ENCODE data around the gene MITF.

- RRBS, result no CpG with 5 or more reads among the region's 3 CpGs
These were observed 16.8 kb downstream of the EOGT start for GRCh38 chr3:68996701-68996992.

- RRBS, result no CpG with 5 or more reads among the region's 11 CpGs
These were observed 4.6 kb downstream of the TMF1 start for GRCh38 chr3:69047160-69048348.

- RRBS, result no CpG with 5 or more reads among the region's 1 CpG
These were observed 2.7 kb downstream of the ARL6IP5 start for GRCh38 chr3:69087437-69087804.

GRCh38 chr3:69111527-69111726 is 11.0 kb downstream of the LMOD3 start:
- RRBS, result no CpG with 5 or more reads among the region's 1 CpG

DNA sequence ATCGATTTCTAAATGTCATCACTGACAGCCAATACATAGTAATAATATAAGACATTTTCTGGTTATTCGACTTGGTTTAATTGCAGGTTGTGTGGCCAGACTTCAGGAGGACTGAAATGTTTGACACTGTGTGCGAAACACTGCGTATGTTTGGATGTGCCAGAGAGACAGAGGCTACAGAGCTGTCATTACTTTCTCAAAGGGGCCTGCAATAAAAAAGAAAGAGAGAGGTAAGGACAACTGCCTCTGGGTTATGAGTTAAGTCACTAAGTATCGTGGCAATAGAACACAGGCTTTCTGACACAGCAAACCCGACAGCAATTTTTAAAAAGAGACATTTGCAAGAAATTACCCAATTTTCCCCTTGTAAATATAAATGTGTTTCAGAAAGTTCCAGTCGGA is 852 bp downstream of the LMOD3 start:
- RRBS, result no CpG with 5 or more reads among the region's 7 CpGs

- RRBS, result no CpG with 5 or more reads among the region's 5 CpGs
These were observed 75.9 kb upstream of the LMOD3 start for GRCh38 chr3:69198292-69198707.

DNA sequence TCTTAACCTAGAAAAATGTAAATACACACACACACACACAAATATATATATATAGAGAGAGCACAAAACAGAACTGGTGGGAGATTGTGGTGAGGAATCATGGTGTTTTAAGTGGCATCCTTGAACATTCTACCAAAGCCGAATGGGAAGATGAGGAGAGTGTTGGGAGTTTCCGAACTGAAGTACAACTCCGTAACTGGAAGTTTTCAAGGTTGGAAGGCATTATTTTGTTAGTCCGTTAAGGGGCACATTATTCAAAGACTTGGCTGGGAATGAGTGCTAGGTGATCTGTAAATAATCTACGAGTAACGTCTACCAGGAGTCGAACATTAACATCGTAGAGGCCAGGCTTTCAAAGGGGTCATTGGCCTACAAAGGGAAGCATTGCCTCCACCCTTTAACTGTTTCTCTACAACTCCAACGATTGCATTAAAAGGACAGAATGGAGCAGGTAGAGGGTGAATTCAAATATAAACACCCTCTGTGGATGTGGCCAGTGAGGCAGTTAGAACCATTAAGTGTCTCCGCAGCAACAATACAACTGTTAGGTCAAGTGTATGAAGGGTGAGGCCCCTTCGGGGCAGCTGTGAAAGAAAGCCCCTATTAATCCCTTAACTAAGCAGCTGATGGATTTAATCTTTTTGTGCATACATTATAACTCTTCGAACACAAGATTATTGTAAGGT is 126.0 kb upstream of the LMOD3 start:
- RRBS, result no CpG with 5 or more reads among the region's 12 CpGs

GRCh38 chr3:69484707-69485503 is 99.0 kb upstream of the FRMD4B start:
- RRBS, result no CpG with 5 or more reads among the region's 7 CpGs

DNA sequence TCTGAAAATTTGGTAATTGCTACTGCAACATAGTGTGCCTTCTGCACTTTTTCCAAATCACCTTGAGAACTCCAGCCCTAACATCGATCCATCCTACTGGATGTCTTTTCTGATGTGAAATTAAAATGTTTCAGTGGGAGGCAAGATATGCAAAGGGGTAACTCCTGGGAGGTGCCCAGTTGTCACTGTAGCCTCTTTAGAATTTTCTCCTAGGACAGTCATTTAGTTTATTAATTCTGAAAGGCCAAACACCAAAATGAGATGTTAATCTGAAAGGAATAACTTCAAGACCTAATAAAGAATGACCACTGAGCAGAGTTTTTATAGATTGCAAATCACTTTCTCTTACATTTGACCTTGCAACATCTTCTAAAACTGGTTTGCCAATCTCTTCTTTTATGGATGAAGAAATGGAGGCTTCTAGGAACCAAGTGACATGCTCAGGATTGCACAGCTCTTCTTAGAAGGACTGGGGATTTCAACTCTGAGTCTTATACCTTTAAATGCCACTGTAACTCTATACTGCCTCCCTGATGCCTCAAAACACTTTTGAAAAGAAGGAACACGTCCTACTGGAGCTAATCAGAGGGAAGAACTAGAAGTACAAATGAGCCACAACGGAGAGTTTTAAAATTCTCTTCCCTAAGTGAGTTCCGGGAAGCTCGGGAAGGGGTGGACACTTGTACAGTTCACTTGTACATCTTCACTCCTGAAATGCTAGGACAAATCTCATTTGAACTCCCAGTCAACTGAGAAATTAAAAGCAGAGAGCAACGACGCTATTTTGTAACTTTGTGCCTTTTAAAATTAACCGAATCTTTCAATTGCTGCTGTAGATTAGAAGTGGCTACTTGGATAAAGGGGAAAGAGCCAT is 1.1 kb upstream of the MITF start:
- RRBS, result no CpG with 5 or more reads among the region's 8 CpGs

DNA sequence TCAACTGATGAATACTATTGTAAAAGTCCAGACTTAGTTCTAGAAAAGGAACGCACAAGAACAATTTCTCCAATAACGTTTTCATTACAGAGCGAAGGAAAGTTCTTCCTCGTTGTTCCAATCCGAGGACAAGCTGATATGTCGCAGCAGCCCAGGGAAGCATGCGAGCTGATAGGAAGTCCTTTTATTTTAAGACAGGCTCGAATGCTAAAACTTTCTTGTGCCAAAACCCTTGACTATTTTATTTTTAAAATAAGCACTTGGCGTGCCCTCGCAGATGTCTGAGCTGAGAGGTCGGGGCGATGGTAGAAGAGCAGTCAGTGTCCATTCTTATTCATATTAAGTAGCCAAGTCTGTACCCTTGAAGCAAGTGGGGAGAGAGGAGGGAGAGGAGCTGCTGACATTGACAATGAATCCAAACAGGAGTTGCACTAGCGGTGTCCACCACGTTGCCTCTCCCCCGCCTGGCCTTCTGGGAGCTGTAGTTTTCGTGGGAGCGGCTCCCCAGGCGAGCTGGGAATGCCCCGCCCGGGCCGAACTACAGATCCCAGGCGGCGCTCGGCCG is 338 bp upstream of the MITF start:
- RRBS, result 1% methylated on average over 6 of the region's 25 CpGs

- RRBS, result 1% methylated on average over 54 of the region's 69 CpGs
These were observed at the start of gene MITF for GRCh38 chr3:69739409-69740121. Gene MITF (plus strand): TSS chr3:69739464.

DNA sequence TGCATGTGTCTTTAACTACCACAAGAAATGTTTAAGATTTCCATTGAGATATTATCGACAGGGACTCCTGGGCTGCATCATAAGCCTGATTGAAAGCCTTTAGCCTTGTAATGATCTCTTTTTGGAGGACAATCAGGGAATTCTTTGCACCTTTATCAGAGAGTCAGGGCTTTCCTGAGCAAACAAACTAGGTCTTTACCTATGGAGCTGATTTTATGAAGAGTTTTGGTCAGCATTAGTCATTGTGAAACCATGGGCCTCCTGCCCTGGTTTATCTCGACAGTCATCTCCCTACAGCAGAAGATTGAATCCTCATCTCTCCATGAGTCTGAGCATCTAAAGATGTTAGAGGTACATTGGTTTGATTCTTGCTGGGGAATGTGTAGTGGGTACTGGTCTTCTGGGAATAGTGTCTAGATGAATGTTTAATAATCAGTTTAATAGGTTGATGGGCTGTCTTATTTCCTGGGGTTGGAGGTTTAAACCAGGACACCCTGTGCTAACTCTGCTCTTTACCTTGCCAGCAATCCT is 23.2 kb downstream of the MITF start:
- RRBS, result no CpG with 5 or more reads among the region's 2 CpGs

DNA sequence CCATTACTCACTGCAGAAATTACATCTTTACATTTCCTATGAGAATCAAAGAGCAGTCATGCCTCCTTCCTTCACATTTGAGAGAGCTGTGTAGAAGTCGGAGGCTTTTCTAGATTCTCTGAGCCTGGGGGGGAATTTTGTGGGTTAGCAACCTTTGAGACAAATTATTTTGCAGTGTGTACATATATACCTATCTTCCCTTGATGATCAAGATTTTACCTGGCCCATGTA is 491.4 kb upstream of the MDFIC2 start:
- RRBS, result no CpG with 5 or more reads among the region's 1 CpG

DNA sequence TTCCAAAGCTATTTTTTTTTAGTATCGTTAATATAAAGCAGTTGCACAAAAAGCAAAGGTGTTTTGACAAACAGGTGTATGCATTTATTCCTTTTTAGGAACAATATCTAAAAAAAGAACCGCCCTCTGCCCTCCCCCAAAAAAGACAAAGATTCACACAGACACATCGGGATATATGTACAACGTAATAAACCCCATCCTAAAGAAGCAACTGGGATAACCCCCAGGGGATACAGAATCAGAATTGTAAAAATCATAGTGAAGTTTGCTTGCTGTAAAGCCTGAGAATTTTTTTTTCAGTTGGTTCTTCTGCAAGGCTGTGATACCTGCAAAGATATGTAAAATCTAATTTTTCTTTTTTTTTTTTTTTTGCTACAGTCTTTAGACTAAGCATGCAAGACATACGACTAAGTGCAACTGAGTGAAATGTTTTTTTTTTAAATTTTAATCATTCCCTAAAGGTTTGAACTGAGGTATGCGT is 627.4 kb downstream of the FOXP1 start:
- RRBS, result no CpG with 5 or more reads among the region's 6 CpGs

DNA sequence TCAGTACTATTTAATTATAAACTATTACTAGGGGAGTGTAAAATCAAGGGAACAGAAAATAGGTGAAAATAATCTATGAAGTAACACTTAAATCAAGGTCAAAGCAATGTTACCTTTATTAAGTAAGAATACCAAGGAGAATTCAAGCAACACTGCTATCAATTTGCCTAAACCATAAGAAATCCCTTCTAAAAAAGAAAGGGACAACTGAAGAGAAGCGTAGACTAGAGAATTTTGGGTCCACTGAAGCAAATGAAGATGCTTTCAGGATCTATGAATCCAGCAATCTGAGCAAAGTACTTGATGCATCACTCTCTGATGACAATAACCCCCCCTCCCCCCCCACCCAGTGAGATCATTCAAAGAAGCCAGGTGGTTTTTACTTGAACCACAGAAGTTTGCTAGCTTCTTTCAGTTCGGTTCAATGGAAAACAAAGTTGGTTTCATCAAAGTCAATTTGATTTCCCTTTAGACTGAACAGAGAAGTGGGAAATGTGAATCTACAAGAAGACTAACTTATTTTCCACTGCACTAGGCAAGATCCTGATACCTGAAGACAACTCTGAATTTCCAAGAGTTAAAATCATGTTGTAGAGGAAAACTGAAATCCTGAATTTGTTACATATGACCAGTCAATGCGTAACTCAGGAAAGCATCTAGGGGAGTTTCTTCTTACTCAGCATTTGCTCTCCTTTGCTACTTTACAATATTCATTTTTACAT is 572.9 kb downstream of the FOXP1 start:
- RRBS, result no CpG with 5 or more reads among the region's 3 CpGs

GRCh38 chr3:71031712-71032722 is 551.5 kb downstream of the FOXP1 start:
- RRBS, result 76% methylated on average over 5 of the region's 18 CpGs

DNA sequence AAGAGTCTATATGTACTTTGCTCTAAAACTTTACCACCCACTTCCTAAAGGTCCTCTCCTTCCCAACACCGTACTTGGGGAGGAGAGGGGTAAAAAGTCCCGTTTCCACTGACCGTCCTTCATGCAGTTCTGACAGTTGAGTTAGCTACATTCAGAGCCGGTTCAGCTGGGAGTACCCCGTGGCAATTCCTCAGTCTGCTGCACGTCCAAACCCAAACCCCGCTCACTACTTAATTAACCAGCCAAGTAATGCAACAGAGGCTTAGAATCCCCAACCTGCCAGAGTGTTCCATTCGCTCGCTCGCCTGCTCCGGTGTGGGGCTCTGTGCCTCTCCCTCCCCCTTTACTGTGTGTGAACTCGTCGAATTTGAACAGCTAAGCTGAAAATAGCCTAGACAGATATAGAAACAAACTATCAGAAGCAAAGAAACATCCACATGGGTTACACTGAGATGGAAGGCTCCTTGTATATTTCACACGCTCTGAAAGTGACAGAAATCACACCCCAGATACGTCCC is 519.6 kb downstream of the FOXP1 start:
- RRBS, result no CpG with 5 or more reads among the region's 15 CpGs

- RRBS, result no CpG with 5 or more reads among the region's 17 CpGs
These were observed 518.1 kb downstream of the FOXP1 start for GRCh38 chr3:71065467-71065728.

DNA sequence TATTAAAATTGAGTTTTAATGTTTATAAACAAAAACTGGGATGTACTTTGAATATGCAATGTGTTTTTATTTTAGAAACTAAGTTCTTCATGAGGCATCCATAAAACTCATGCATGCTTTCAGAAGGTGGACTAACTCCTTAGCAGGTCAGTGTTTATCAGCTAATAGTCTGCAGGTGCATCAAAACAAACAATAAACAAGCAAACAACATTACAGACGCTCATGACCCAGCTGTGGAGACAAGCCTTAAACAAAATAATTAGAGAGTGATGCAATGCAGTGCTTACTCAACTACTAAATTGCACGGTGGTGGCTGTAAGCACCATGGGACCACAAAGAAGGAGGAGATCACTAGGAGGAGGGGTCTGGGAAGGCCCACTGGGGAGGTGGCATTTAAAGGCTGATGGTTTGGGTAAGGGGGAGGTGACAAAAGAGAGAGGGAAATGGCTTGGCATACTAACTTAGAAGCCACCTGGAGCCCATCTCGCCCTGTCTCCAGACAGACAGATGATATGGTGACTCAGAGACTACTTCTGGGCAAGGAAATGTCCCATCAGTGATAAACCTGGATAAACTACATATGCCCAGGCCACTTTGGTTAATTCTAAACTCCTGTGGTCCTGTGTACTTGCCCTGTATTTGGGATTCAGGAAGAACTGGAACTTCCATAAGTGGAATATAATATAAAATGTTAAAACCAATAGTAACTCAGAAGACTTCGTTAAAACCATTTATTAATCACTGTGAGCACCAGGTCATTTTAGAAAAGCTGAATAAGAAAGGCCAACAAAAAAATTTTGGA is 516.6 kb downstream of the FOXP1 start:
- RRBS, result no CpG with 5 or more reads among the region's 4 CpGs

DNA sequence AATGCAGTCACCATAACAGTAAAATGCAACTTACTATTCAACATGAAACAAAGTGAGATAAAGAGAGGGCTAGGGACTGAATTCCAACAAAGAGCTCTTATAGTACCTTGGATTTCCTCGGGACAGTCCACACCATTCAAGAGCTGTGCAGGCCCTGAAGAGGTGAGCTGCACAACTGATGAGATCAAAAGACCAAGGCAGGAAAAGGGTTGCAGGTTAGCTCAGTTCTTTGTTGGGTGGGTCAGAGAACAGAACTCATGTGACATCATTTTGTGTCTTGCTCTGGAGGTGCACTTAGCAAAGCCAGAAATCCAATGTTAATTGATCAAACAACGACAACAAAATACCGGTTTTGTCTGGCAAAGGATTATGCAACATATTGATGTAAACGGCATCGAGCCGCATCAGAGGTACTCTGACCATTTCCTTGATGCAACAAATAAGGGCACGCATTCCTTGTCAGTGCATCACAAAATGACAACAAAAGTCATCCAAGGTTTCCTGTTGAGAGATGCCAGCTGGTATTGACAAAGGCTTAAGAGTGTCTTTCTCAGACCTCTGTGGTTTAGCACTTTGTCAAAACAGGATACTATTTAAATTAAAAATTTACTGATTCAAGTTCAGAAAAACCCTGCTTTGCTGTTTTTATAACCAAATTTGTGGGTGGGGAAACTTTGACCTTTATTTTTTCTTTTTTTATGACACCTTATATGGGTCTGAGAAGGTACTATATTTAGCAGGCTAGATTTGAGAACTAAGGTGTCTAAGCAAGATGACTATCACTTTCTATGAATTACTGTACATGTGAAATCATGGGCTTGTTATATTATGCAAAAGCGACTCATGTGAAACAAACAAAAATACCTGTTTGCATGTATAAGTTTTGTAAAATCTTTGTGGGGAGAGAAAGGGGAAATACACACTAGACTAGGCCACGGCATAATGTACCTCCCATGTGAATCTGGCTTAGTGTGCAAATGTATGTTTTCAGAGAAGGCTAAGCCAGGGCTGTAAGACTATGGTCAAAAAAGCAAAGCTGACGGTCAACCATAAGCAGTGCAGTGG is 496.2 kb downstream of the FOXP1 start:
- RRBS, result no CpG with 5 or more reads among the region's 10 CpGs